Aorta (tissue), 1 donor: ENCODE measurements around a stretch of chr13.

DNA sequence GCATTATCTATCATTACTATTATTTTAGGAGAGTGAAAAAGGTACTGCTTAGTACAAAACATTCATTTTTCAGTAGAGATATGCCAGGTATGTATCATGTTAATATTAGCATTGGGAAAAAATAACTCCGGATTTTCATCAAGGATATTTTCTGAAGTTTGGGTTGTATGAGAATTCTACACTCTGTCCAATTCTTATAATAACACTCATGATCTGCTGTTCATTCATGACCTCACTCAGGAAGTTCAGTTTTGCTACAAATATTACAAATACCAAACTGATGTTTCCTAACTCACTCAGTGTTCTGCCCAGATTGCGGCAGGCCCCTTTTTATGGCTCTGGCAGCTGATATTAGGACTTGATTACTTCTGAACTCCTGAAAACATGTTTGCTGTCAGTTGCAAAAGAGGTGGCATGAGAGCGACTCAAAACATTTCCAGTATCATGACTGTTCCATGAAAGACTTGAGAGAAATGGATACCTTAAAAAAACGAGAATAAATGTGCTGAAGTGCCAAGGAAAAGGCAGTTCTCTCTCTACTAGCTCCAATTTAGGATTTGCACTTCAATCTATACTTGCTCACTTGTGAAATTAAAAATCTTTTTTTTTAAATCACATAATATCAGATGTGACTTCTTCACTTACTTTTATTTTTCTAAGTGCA lies 188.0 kb downstream of the RGCC start:
- PRO-cap = no peak

- PRO-cap = no peak
Measured at GRCh38 chr13:41654981-41655180, 197.5 kb downstream of the RGCC start.

- PRO-cap = no peak
Measured at GRCh38 chr13:41720712-41721905, 239.8 kb downstream of the VWA8 start.

DNA sequence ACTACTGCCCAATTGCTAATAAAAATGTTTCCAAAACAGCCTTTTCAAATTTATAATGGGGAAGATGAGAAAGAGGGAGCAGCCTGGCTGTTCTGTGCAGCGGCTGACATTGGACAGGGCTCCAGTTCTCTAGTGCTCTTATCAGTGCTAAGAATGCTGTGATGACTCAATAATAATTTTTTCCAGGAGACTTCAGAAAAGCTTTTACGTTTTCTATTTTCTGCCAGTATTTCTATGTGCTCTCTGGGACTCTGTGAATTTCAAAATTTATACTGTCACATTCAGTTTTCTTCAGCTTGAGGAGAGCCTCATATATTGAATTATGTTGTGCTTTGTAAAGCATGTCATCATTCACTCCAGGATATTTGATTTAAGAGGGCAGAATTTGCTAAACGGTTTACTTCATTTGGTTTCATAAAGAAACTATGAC lies 209.6 kb downstream of the VWA8 start:
- PRO-cap = no peak

DNA sequence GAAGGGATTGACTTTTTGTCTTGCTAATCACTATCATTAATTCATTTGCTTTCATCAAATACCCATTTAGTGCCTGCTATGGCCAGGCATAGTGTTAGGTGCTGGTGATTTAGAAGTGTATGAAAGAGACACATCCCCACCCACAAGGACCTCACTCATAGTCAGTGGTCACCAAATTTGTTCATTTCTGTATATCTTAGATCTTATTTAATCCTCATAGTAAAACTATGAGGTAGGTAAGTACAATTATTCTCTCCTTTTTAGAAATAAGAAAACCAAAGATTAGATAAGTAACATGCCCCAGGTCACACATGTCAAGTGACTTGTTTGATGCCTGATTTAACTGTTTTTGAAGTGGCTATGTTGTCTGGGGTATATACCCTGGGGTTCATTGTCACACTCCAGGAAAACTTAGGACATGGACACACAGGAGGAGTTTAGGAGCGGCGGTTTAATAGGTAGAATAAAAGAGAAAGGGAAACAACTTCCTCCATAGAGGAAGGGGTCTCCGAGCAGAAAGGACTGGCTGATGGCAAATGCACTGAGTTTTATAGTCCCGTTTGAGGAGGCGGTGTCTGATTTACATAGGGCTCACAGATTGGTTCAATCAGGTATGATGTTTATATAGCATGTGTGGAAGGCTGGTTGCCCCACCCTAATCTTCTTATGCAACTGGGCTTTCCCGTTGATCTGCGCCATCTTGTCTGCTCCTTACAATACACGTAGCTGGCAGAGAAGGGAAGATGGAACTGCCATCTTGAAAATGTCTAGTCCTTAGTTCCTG lies 12.3 kb downstream of the DGKH start:
- PRO-cap = no peak

DNA sequence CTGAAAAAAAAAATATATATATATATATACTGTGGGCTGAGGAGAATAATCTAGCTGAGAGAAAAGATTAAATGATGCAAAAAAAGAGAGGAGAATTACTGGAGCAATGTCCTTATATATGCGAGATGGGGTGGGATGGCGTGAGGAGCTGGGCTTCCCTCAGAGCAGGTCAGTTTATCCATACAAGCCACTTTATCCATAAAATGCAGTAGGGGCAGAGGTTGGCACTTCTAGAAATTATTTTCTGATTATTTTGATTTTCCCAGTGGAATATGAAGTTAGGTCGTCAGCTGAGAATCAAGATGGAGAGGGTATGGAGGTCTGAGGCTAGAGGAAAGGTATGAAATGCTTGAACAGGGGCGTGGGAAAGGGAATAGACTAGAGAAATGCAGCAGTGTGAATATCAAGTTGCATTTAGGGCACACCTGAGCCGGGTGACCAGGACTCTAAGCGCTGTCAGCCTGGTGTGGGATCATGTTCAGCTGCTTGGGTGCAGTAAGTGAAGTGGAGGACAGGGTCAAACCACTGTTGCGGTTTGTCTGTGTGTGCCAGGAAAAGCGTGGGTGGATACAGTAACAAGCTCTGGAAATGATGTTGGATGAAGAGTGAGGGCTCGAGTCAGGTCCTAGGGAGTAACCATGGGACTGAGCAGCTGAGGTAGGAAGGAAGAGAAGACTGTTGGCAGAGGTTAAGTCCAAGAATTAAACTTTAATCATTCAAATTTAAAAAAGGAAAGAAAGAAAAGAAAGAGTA lies 15.7 kb downstream of the DGKH start:
- PRO-cap = no peak

- PRO-cap = no peak
Measured at GRCh38 chr13:42272575-42272779, 525 bp downstream of the AKAP11 start.

GRCh38 chr13:42393174-42393754 lies 121.3 kb downstream of the AKAP11 start:
- PRO-cap = no peak

- PRO-cap = no peak
Measured at GRCh38 chr13:43057424-43058055, 34.2 kb downstream of the DNAJC15 start.

DNA sequence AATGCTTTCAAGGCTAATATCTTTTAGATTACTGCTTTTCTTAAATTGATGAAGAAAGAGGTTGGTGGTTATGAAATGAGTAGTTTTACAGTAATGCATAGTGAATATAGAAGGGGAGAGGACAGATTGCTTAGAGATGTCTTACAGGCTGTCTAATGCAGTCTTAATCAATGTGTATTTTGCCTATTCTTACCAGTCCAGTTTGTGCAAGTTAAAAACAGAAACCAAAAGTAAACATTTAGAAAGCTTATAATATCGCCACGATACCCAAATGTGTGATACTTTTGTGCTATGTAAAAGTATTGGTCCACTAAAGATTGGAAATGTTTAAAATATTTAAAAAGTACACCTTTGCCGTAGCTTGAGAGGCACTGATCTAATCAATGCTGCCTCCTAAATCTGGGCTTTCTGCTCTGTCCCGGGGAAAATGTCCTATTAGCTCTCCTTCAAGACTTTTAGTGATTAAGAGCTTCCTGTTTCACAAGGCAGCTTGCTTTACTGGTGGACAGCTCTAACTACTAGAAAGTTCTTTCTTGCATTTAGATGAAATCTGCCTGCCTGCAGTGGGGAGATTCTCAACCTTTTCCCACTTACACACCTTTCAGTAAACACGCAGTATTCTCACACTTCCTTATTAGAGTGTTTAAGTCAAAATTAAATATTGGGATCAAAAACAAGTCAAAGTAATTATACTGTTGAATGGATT lies 64.7 kb downstream of the DNAJC15 start:
- PRO-cap = unidirectional peak, minus-strand start at position 429 of the sequence

DNA sequence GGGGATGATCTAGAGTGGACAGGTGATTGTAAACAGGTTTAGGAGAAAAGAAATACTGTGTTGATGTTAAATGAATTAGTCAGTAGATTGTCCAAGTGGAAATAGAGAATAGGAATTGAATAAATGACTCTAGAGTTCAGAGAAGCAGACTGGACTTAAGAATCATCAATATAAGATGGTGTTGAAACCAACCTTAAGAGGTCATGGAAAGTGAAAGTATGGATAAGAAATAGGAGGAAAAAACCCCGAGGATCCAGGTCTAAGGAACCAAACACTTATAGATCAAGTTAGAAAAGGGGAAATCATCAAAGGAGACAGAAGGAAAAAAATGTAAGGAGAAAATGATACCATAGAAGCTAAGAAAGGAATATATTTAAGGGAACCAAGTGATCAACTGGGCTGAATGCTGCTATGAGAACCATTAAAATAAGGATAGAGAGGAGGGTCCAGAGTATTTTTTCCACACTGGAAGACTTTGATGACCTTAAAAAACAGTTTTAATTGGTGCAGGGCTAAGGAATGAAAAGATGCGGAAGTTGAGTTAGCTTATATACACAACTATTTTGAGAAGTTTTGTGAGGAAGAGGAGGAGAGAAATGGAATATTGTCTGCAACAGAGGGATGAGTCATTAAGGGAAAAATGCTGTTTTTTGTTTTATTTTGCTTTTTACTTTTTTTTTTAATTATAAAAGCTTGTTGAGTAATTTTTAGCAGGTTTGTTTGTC lies 72.1 kb downstream of the DNAJC15 start:
- PRO-cap = no peak

DNA sequence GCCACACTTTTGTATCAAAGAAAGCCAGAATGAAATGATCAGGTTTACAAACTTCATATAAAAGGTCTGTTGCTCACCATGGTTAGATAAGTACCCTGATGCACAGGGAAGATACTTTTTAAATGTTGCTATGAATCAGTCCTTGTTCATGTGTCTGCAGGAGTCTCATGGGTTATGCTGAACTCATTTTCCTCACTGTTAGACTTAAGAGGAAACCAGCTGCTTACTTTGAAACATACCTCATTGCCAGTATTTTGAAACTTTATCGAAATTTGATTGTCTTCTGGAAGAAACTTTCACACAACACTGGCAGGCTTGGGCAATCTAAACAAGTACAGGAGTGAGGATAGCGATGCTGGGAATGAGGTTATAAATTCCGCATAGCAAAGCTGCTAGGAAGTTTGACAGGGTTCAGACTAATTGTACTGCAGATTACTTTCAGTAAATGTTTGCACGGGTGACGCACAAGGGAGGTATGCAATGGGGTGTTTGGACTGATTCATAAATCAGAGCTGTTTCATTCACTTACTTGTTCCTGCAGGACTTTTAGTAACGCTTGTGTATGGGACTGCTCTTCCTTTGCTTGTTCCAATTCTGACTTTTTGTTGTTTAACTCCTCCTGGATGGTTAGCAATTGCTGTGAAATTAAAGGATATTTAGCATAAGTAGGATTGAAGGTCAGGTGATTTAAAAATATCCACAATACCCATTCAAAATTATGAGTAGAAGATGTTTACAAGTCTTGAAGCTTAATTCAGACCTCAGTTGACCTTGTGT lies 245.7 kb downstream of the DNAJC15 start:
- PRO-cap = no peak

GRCh38 chr13:43878936-43879313 lies 615 bp downstream of the CCDC122 start:
- PRO-cap = unidirectional peak, plus-strand start at chr13:43879085

DNA sequence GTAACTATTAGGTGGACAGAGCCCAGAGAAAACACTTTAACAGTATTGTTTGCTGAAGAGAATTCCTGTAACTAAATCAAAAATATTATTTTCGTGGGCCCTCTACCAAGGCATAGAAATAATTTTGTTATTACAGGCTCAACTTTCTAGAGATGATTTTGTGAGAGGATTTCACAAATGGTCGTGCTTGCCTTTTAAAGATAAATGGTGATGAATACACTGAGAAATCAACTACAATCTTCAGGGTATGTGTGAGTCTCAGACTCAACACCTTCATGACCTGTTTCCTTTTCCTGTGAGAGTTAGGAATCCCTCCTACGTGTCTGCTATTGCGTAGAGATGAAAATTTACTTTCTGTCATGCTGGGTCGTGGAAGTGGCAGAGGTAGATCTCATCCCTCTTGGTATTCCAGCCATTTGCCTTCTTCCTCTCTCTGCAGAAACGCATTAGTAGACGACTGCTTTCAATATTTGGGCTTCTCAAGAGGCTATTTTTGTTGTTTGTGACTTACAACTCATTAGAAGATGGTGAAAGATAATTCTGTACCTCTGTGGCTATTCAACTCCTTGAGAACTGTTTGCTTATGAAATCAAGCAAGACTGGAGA lies 48.4 kb downstream of the SMIM2 start:
- PRO-cap = no peak

DNA sequence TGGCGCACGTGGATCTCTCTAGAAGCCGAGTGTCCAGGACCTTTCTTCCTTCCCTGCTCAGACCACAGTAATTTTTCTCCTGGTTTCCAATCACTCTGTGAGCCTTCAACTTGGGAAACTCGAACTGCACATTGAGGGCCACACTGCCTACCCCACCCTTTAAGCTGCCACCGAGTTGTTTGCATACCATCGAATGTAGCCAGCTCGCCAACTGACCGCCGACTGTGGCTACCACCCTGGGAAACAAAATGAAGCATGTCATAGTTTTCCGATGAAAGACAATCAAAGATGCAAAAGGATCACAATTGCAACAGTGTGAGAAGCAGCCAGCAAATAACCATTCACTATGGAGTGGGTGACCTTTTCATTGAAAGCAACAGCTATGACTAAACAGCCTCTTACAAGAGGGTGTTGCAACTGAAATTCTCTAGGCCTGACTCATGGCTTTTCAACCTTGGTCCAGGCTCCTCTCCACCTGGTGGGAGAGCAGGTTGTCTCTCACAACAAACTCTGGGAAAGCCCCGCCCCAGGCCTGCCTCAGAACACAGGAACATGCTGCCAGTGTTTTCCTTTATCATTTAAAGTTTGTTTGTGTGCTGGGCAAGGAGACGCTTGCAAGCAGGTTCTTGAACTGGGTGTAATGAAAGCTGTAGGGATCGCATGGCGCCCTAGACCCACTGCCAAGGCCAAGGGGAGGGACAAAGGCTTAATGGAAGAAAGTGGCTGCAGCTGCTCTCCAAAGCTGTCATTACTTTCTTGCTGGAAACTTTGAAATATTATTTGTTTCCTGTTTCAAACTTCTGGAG lies 70.9 kb upstream of the SMIM2 start:
- PRO-cap = no peak

- PRO-cap = no peak
Measured at GRCh38 chr13:44393339-44393925, 19.8 kb downstream of the SERP2 start.

DNA sequence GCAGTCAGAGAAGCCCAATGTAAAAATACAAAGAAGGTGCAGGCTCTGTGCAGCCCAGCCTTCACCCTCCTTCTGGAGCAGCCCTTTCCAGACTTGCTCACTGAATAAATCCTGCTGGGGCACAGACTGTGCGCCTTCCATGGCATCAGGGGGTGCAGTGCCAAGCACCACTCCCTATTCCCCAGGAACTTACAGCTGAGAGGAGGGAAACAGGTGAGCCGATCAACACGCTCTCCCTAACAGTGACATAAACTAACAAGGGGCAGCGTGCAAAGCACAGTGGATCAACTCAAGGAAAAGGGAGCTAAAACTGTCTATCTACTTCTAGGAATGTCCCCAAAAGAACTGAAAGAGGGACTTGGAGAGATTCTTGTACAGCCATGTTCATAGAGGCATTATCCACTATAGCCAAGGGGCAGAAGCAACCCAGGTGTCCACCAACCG lies 32.5 kb downstream of the SERP2 start:
- PRO-cap = no peak

- PRO-cap = no peak
Measured at GRCh38 chr13:44434334-44434912, 60.8 kb downstream of the SERP2 start.

- PRO-cap = no peak
Measured at GRCh38 chr13:44497508-44498697, 78.2 kb downstream of the TSC22D1 start.

DNA sequence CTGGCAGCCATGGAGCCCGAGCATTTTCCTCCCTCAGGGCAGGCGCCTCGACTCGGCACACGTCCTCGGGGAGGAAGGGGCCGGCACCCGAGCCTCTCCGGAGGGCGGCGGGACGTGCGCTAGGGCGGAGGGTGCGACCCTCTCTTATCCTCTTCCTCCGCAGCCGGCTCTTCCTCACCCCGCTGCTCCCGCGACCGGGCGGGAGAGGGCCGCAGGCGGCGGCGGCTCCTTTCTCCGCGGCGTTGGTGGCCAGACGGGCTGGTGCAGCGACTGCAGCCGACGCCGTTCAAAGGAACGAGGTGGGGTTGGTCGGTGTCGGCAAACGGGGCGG lies 714 bp upstream of the TSC22D1 start:
- PRO-cap = no peak